Melanocyte of skin (primary cell): ENCODE measurements around a stretch of chr5.

DNA sequence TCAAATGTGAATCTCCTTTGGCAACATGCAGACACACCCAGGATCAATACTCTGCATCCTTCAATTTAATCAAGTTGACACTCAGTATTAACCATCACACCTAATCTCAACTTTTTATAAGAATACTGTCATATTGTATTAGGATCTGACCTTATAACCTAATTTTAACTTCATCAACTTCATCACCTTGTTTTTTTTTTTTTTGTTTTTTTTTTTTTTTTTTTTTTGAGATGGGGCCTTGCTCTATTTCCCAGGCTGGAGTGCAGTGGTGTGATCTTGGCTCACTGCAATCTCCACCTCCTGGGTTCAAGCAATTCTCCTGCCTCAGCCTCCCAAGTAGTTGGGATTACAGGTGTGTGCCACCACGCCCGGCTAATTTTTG lies 1024.4 kb upstream of the CDH9 start:
- CAGE, long polyA plus RNA, 2 experiments: no peak in any of the 2 experiments

DNA sequence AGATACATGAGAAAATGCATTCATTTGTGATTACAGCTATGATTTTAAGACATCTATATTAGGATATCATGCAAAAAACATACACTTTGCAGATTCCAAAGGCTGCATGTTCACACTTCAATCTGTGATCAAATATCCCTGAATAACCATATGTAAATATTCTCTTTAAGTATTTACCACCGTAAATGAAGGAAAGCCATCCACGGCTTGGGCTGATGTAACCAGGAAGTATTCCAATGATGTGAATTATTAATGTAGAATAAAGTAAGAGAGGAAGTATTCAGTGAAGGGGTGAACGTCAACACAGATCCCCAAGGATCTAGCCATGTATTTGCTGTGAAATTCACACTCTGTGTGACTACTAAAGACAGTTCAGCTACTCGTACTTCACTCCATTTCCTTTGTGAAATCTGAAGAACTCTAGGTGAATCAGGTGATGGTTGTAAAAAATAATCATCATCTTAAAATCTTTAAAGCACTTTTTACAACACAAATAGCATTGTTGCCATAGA lies 75.2 kb downstream of the CDH6 start:
- CAGE, long polyA plus RNA, 2 experiments: no peak in any of the 2 experiments

- CAGE, long polyA plus RNA, 2 experiments: no peak in any of the 2 experiments
These were observed 24.5 kb downstream of the PDZD2 start for GRCh38 chr5:31663408-31663828.

DNA sequence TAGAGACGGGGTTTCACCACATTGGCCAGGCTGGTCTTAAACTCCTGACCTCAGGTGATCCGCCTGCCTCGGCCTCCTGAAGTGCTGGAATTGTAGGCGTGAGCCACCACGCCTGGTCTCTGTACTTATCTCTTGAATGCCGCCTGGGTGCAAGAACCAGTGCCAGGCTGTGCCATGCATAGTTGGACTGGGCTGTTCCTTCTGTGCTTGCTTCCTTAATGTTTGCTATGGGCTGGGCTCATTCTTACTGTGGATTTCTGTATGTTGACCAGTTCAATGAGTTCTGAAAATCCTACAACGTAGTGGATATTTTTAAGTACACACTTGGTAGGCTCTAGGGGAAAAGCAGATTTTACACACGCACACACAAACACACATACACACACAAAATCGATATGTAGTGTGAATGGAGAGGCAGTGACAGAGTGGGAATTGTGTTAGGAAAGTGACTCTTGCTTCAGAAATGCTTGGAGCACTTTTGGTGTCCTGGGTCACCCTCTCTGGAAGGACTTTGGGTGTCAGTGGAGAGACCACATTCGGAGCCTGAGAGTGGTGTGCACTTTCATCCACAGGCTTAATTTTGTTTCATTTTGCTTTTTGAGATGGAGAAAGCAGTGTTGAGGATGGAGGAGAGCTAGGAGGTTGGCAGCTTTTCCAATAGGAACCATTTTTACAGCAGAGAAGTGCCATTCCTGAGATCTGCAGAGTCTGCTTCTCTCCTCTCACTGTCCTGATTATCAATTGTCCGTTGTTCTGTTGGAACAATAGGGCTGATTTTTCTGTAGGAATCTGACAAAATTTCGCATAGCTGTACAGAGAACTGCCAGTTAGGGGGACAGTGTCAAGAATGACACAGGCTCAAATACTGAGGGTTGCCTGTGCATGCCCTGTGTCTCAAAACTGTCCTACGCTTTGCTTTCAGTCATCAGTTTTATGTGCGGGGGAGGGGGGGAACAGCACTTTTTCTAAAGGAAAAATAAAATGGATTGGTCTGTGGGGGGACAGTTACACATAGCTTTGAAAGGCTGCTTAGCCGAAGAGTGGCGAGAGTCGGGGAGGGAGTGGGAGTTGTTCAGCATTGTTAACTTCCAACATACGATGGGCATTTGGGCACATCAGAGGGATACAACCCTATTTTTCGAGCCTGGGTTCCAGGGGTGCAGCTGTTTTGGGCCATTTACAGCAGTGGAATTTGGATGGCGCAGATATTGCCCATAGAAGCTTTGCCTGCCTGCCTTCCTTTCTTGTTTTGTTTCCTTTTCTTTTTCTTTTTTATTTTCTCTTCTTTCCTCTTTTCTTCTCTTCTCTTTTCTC lies 248.4 kb downstream of the PDZD2 start:
- CAGE, long polyA plus RNA, 2 experiments: no peak in any of the 2 experiments

GRCh38 chr5:32165271-32166306 lies 8.5 kb downstream of the GOLPH3 start:
- CAGE, long polyA plus RNA, 2 experiments: no peak in any of the 2 experiments

DNA sequence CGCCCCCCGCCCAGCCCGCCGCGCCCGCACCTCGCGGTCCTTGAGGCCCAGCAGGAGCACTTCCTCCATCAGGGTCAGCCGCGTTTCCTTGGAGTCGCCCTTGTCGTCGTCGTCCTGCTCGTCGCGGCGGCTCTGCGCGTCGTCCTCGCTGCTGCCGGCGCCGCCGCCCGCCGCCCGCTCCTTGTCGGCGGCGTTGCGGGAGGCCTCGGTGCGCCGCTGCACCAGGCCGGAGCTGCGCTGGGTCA lies 417 bp downstream of the GOLPH3 start:
- CAGE, long polyA plus RNA, 2 experiments: no peak in any of the 2 experiments

DNA sequence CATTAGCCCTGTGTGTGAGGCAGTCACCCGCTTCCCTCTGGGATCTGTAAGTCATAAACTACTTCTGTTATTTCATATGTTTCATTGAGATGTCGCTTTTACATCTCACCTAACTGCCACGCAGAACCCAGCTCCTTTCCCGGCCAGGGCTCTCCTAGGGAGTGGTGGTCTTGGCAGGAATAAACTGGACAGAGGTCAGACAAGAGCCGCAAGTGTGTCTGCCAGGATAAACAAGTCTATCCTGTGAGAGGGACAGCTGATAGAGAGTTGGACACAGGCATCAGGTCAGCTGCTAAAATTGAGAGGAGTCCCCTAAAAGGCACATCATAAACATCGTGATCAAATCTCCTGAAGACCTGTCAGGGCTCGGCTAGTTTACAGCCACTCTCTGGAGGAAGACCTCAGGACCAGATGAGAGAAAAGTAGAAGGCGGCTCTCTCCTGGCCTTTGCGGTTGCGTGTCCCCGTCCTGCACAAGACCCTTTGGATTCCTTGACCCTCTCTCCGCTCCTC lies 30.0 kb upstream of the GOLPH3 start:
- CAGE, long polyA plus RNA, 2 experiments: no peak in any of the 2 experiments

DNA sequence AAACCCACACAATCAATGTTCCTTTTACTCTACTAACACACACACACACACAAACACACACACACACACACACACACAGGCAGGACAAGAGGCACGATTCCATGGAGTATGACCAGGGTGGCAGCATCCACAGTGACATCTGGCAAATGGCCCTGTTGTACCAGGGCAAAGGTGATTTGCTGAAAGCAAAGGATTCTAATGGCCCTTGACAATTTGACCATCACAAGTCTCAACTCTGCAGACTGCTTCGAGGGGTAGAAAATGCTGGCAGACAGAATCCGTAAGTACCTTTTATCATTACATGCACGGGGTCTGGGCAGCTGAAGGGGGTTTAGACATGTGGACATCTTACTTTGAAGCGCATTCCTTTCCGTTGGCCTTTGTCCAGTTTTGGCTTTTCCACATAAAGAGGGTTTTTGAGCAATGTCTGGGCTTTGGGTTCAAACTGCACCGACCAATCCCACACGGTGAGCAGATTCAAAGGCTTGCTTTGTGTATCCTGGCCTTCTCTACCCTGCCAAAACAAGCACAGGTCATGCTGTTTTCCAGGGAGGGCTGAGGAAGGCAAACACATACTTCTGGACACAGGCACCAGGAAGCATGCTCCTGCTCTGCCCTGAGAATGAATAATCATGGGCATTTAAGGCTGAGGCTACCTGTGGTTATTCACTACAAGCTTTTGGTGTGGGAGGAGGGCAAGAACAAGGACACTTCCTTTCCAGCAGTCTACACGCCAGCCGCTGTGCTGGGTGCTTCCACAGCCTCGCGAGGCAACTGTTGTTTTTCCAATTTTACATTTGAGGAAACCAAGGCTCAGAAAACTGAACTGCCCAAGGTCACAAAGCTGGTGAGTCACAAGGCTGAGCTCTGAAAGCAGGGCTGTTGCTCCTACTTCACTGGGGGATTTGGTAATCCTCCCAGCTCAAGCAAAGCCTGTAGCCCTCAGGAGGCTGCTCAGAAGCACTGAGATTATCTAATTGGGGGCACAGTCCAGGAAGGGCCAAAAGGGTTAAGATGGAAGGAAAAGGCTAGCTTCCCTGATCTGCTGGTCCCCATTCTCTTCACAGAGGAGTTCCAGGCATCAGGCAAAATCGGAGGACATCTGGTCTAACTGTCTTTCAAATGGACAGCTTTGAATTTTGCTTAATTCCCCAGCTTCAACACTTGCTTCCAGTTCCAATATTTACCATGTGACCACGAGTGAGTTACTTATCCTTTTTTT lies 59.7 kb upstream of the GOLPH3 start:
- CAGE, long polyA plus RNA, 2 experiments: no peak in any of the 2 experiments

DNA sequence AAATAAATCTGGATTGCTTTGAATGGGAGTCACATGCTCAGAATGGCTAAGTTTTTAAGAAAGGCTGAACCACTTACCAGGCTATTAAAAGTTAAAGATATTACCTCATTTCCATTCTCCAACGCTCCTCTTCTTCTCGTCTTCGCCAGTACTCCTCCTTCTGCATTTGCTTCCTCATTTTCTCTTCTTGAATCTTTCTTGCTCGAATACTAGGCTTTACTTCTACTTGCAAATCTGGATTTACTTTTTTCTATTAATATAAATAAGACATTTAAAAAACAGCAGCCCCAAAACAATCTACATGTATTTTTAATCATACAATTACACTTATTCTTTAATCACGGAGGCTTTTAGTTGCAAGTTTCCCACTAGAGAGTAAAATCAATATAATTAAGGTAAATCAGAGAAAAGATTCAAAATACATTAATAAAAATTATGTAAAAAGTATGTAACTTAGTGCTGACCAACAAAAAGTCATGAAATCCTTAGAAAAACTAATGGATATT lies 49.4 kb downstream of the ZFR start:
- CAGE, long polyA plus RNA, 2 experiments: no peak in any of the 2 experiments

- CAGE, long polyA plus RNA, 2 experiments: no peak in any of the 2 experiments
These were observed 44.7 kb downstream of the ZFR start for GRCh38 chr5:32399872-32400304.

DNA sequence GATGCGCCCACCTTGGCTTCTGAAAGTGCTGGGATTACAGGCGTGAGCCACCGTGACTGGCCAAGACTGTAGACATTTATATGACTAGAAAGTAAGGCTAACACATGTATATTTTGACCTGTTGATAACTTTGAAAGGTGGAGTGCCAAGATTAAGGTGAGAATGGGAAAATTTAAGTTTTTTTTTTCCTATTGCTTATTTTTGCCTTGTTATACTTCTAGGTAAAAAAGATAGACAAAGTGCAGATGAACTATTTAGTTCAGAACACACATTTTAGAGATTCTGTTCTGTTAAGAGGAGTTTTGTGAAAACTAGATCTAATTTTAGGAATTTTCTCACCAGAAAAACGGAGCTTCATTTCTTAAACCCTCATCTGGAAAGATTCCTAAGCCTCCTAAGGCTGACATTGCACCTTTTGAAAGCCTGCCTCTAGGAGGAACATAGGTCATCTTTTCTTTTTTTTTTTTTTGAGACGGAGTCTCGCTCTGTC lies 7.9 kb downstream of the SUB1 start:
- CAGE, long polyA plus RNA, 2 experiments: no peak in any of the 2 experiments

DNA sequence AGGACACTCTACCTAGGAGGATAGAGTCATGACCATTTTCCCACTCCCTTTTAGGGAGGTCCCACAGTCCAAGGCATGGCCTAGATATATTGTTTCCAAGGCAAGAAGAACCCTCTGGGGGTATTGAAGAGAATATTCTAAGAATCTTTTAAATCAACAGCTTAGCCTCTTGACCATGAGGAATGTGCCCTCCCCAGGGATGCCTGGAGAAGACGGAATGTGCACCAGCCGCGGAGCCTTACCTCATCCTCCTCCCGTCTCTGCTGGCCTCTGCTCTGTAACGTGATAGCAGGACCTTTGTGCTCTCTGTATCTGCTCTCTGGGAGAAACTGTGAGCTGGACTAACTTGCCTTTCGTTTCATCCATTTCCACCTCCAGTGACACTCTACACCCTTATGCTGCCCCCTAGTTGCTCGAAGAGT lies 141.3 kb downstream of the NPR3 start:
- CAGE, long polyA plus RNA, 2 experiments: no peak in any of the 2 experiments

GRCh38 chr5:34147741-34148086 lies 104.7 kb upstream of the C1QTNF3 start:
- CAGE, long polyA plus RNA, 2 experiments: no peak in any of the 2 experiments

- CAGE, long polyA plus RNA, 2 experiments: no peak in any of the 2 experiments
These were observed 99.8 kb upstream of the RAI14 start for GRCh38 chr5:34556289-34556669.

DNA sequence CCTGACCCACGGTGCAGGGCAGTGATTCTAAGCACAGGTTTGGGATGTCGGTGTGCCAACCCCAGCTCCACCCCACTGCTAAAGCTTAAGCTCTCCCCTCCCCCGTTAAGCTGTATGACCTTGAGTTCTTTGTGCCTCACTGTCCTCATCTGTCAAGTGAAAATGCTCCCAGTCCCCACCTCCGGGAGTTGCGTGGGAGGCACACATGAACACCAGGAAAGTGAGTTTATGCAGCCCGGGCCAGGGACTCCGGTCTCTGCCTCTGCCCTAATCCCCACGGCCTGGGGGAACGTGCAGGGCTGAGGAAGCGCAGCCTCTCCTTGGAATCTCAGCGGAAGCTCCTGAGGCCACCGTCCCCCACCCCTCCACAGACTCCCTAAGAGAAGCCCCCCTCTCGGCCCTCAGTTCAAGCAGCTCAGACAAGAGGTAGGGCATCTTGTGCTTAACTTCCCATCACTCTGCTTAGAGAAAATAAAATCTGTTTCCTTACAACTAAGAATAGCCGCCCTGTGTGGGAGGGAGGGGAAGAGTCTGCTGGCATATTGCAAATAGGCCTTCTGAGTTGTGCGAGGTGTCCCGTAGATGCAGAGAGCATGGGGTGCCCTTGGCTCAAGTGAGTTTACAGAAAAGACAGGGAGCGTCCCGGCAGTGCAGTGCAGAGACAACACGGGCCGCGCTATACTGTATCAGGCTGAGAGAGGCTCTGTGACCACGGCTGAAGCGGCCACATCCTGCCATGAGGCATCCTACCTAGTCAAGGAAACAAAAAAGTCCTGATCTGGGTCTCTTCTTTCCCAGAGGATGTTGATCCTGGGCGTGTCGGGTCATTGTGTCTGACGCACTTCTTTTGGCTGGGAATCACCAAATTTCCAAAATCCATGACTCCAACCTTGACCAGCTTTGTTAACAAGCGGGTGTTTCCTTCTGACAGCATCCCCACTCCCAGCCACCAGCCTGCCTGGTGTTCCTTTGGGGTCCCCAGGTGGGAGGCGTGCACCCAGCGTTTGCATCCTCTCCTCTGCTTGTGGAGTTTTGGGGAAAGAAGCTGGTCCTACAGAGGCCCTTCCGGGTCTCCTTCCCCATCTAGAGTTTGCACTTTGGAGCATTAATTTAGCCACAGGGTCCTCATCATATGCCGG lies 91.7 kb upstream of the RAI14 start:
- CAGE, long polyA plus RNA, 2 experiments: no peak in any of the 2 experiments

GRCh38 chr5:34656710-34657381 lies 718 bp downstream of the RAI14 start:
- CAGE, long polyA plus RNA, 2 experiments: no peak in any of the 2 experiments

GRCh38 chr5:34657516-34658015 lies 1.4 kb downstream of the RAI14 start:
- CAGE, long polyA plus RNA, 2 experiments: no peak in any of the 2 experiments

GRCh38 chr5:34699743-34700286 lies 43.7 kb downstream of the RAI14 start:
- CAGE, long polyA plus RNA, 2 experiments: no peak in any of the 2 experiments

- CAGE, long polyA plus RNA, 2 experiments: no peak in any of the 2 experiments
These were observed 1.0 kb downstream of the DNAJC21 start for GRCh38 chr5:34930420-34930781.

DNA sequence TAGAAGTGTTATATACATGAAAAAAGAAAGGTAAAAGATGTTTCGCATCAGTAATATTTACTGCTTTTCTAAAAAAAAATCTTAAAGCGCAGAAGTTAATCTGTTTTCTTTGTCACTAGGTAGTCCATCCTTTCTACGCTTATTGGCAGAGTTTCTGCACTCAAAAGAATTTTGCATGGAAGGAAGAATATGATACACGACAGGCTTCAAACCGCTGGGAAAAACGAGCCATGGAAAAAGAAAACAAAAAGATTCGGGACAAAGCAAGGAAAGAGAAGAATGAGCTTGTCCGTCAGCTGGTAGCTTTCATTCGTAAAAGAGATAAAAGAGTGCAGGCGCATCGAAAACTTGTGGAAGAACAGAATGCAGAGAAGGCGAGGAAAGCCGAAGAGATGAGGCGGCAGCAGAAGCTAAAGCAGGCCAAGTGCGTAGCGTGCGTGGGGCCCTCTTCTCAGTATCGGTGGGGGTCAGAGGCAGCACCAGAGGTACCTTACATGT lies 7.9 kb downstream of the DNAJC21 start:
- CAGE, long polyA plus RNA, 2 experiments: no peak in any of the 2 experiments